Hair follicle dermal papilla cell (primary cell): ENCODE data around the gene BOLL.

- CAGE, long polyA plus RNA = no peak
Observed at GRCh38 chr2:196640140-196640712, 711 bp downstream of the CCDC150 start.

DNA sequence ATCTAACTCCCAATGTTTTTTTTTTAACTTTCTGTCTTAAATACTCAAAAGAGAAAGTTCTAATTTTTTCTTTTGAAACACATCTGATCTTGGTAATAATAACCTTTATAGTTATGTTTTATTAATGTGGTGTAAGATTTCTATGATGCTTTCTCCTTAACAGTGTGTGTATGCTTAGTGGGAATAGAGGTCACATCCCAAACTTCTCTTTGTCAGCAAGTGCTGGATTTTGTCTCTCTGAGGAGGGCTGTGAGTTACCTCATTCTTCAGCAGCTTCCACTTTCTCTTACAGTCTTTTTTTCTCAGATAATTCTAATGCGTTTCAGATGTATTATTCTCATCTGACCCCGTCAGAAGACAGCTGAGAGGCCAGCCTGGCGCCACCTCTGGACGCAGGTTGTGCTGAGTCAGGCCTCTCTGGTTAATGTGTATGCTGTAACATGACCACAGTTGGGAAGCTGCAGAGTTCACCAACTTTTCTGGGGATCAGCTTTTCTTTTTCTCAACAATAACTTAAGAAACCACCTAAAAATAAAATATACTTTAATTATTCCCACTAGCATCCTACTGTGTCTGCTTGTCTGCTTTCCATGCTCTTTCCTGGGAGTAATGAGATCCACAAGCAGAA lies 79.4 kb downstream of the CCDC150 start:
- CAGE, long polyA plus RNA = no peak

DNA sequence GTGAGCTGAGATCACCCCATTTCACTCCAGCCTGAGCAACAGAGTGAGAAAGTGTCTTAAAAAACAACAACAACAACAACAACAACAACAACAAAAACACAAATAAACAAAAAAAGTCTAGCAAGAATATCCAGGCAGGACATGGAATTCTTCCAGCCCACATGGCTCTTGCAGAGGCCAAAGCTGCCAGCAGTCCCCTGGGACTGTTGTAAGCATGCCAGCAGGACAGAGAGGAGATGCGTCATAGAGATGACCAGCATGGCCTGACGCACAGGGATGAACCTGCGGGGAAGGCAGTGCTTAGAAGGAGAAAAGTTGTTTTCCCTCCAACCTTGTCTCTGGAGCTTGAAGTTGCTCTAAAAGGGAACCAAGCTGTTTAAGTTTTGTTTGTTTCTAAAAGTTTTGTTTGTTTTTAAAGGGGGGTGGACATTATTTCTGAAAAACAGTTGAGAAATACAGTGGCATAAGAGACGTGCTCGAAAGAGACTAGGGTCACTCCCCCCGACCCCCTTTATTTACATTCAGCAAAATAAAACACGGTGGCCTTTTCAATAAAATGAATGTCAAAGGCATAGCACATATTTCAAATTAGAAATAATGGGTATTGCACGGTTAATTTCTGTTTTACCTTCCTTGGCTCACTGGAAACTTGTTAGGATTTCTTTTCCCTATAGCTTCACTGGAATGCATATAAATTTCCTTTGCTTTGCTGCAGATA lies 182.4 kb upstream of the PGAP1 start:
- CAGE, long polyA plus RNA = no peak

DNA sequence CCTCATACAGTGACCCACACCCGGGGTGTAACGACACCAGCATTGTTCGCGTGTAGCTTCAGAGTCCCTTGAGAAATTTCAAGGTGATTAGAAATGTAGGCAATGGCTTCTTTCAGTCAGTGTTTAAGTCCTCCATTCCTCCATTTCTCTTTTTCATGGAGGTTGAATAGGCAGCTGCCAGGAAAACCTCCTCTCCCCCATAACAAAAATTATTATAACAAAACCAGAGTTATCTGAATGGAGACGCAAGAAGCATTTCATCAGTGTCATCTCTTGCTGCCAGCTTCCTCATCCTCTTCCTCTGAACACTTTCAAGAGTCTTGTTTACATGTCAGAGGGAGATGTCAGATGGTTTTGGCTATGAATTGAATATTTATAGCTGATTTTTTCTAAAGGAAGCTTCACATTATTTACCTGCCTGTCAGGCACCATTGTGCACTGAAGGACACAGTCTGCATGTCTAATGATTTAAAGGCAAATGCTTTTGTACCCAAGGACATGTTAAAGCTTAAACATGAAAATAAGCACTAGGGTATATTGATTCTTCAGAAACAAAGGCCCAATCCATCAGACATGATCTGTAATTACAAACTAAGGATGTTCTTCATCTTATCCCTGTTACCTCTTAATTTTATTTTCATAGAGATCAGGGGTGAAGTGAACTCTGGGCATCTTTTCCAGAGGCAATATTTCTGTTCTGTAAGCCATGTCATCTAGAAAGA lies 168.9 kb downstream of the ANKRD44 start:
- CAGE, long polyA plus RNA = no peak

- CAGE, long polyA plus RNA = no peak
Observed at GRCh38 chr2:197163867-197165021, 146.3 kb downstream of the ANKRD44 start.

GRCh38 chr2:197195394-197195919 lies 115.1 kb downstream of the ANKRD44 start:
- CAGE, long polyA plus RNA = no peak

DNA sequence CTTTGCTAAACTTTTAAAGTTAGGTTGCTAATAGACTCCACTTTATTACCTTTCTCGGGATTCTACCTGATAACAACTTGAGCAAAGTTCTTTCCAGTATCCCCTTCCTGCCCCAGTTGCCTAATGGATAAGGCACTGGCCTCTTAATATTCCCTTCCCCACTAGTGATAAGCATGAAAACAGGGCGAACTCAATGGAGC lies 76.0 kb downstream of the ANKRD44 start:
- CAGE, long polyA plus RNA = no peak

- CAGE, long polyA plus RNA = no peak
Observed at GRCh38 chr2:197287122-197287574, 23.4 kb downstream of the ANKRD44 start.

DNA sequence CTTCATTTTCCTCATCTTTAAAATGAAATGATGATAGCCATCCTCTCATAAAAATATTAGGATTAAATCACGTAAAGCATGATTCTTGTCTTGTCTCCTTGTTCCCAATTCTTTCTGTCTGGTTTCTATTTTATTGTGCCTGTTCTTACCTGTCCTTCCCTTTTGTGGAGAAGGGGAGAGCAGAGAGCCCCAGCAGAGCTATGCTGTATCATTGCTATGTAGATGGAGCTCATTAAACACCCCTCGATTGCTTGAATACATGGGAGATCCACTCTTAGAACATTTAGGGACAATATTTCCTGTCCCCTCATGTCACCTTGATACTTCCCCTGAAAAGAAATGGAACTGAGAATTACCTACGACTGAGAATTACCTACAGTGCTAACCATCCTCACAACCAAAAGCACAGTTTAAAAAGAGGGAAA lies 9.5 kb downstream of the ANKRD44 start:
- CAGE, long polyA plus RNA = no peak

DNA sequence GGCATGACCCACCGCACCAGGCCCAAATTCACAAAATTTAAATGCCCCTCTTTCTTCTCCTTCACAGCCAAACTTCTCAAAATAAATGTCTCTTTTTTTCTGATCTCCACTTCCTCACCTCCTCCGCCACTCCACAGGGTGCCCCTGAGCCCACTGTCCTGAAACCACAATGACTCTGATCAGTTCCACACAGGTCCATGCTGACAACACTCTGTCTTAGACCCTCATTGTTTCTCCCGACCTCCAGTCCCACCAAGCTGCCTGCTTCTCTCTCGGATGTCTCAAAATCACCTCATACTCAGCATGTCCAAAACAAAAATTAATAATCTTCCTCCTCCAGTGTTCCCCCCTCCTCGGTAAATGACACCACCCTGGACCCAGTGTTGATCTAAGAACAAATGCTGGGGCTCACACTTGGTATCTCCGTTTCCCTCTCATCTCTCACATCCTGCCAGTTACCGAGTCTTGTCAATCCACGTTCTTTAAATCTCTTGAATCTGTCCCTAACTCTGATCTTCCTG lies 12.2 kb upstream of the ANKRD44 start:
- CAGE, long polyA plus RNA = no peak

DNA sequence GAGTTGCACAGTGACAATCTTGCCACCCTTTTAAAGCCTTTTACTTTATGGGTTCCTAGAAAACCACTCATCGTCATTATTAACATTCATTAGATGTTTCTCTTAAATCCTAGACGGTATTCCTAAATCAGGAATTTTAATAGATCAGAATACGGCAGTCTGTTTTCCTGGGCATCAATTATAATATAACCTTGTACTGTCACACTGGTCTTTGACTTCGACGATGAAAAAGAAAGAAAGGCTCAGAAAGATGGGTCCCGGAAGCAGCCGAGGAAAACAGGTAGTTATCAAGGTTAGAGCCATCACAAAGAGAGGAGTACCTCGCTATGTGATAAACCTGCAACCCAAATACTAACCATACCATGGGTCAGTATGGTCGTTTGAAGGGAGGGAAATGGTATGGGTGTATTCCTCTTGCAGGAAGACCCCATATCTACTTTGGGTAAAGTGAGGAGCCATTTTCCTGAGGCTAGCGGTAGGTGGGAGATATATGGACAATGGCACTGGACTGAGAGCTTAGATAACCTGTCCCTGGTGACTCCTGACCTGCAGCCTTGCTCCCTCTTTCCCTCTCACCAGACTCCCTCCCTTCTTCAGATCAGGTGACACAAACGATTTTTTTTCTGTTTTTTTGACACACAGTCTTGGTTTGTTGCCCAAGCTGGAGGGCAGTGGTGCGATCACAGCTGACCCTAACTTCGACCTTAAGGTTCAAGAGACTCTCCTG lies 1.1 kb upstream of the SF3B1 start:
- CAGE, long polyA plus RNA = no peak

DNA sequence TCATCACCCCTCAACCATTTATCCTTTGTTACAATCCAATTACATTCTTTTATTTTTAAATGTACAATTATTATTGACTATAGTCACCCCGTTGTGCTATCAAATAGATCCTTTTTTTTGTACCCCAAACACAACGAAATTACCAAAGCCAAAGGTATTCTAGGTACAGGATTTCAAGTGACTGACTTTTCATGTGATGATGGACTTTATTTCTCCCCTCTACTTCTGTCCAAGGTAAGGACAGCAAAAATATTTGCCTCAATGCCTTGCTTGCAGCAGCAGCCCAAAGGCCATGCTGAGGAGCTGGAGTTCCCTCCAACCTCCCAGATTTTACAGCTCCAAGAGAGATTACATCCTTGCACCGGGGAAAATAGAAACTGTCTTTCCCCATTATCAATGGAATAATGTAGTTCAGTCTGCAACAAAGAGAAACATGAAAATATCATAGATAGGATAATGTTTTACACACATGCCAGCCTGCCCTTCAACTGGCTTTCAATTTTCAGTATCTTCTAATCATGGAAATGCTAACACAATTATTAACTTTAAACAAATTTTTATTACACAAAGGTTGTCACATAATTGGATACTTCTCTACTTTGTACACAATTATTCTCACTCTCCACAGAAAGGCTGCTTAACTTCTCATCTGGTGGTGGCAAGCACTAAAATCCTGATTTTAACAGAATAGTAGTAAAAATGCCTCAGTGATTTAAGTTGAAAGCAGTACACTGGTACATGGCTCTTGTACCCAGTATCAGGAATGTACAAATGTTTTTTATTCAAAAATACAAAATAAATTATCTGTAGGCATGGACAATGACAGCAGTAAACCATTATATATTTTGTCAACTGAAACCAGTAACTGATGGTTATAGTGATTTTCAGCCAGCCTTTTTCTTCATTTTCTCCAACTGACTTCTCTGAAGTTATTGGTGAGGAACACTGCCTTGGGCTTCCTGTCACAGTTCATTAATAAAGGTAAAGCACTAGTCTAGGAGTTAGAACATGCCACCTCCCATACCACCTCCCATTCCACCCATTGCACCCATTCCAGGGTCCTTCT lies 13.3 kb downstream of the HSPD1 start:
- CAGE, long polyA plus RNA = no peak

GRCh38 chr2:197784936-197785460 lies at the start of gene BOLL:
TSS of gene BOLL (minus strand) at chr2:197785319.
- CAGE, long polyA plus RNA = no peak

DNA sequence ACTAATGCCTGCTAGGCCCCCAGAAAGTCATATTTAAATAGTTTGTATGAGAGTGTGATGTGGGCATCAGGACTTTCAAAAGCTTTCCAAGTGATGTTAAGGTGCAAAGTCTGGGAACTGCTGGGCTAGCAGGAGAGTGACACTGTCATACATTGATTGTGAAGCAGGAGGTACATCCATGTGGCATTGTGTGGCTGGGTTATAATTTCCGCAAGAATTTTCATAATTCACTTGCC lies 508.7 kb downstream of the PLCL1 start:
- CAGE, long polyA plus RNA = no peak

DNA sequence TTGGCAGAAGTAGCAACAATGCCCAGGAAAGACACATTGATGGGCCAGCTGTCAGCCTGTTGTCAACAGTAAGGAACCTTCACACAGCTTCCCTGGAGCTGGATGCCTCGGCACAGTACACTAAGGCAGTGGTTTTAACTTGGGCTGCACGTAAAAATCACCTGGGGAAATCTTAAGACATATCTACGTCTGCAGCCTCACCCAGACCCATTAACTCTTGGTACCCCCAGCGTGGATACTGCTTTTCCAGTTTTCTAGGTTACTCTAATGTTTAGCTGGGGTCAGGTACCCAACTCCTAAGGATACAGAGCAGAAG lies 679.8 kb downstream of the SATB2 start:
- CAGE, long polyA plus RNA = no peak

- CAGE, long polyA plus RNA = no peak
Observed at GRCh38 chr2:199347613-199347851, 110.2 kb downstream of the SATB2 start.

DNA sequence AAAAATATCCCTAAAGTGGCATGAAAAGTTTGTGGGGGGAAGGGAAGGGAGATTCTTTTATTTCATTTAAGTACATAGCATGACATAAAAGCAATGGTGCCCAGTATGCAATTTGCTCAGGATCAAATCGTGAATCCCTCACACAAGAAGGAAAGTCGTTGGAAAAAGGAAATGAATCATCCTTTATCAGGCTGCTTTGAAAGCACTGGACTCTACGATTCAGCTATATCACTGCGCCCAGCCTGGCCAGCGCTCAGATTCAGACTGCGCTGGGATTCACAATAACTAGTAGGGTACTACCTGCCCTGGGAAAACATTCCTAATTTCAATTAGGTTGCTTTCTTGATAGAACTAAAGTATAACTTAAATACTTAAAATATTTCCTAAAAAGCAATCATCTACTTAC lies 25.8 kb downstream of the SATB2 start:
- CAGE, long polyA plus RNA = no peak

DNA sequence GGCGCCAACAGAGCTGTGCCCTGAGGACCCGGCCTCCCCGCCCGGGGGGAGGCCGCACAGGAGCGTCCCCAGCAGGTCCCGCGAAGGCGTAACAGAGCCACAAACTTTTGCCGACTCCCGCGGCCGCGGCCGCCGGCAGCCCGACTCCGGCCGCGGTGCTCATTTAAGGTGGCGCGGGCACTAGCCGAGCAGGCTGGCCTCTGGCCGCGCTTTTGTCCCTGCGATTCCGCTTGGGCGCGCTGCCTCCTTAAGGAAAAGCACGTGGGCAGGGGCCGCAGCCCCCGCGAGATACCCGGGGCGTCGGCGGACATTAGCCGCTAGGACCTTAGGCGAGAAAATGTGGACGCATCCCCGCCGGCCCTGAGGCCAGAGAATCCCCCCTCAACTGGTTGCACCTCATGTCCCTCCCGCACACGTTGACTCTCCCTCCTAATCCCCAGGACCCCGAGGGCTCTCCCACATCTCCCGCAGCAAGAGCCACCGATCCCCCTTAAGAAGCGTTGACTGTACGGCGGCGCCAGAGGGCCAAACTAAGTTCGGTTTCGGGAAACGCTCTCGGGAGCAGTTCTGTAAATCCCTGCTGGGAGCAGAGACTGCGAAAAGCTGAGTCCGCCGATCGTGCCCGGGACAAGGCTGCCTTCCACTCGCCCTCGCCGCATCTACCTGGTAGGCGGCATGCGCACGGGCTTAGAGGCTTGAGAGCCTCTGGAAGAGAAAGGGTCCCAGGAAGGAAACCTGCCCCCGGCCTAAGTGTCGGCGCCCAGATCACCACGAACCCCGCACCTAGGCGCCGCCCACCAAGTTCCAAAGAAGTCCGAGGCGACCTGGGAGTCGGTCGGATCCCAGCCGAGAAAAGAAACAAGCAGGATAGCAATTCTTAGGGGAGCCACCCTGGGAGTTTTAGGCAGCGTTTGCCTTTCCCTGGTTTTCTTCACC lies 1.7 kb upstream of the SATB2 start:
- CAGE, long polyA plus RNA = no peak

GRCh38 chr2:199469992-199470290 lies 12.2 kb upstream of the SATB2 start:
- CAGE, long polyA plus RNA = no peak

DNA sequence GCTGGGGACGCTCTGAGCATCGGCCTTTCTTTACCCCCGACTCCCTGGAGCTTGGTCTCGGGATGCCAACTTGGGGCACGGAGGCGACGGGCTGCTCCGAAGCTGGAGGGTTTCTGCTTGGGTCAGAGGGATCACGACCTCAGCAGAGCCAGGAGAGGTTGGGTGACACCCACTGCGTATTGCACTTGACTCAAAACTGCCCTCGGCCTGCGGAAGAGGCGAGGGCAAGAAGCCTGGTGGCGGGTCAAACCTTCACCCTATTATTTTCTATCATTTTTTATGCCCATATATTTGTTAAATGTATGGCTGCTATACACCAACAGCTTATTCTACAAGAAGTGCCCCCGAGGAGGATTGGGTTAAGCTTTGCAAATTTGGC lies 12.5 kb upstream of the SATB2 start:
- CAGE, long polyA plus RNA = no peak